SK-N-MC (cell line): ENCODE data around the gene CROCC.

DNA sequence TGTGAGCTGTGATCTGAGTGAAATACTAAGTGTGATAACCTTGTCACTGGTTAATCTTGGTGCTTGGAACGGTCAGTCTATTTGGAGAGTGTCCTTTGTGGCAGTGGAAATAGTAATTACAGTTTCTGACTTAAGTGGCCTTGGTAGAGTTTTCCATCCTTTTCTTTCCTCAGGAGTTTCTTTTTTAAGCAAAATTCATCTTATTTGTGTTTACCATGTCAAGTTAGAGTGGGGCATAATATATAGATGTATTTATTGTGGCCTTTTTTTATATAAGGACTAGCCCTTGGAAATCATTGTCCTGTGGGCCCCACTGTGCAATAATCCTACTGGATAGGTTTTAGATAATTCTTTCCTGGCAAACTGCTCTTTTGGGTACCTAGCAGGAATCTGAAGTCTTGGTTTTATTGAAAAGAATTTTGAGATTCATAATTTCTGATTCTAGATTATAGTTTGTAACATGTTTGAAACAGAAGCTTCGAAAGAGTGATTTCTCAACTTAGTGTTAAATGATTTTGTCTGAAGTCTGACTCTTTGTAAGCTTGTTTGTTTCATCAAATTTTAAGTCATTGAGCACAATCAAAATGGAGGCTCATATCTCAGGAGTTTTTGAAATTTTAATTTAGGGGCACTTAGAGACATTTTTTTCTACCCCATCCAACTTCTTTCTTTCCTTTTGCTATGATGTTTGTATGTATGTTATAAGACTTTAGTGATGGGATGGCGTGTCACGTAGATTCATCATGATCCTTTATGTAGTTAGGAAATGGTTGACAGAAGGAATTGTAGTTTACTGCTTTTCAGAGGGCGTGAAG, 3.4 kb downstream of the RSC1A1 start:
- RRBS, result no CpG with 5 or more reads among the region's 5 CpGs

DNA sequence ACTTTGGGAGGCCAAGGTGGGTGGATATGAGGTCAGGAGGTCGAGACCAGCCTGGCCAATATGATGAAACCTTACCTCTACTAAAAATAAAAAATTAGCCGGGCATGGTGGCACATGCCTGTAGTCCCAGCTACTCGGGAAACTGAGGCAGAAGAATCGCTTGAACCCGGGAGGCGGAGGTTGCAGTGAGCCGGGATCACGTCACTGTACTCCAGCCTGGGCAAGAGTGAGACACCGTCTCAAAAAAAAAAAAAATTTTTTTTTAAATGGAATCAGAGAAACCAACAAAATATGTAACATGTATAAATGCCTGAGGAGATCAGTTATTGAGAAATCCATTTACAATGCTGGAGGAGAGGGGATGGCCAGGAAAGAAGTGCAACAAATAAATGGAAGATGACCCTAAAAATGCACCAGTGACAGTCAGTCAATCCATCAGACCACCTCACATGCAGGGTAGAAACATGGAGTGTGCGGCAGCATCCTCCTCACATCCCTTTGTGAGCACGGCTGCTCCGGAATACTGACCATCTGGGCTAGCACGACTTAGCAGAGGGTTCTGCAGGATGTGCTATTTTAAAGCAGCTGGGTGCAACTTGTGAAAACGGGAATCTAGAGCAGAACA, 7.6 kb downstream of the RSC1A1 start:
- RRBS, result no CpG with 5 or more reads among the region's 14 CpGs

DNA sequence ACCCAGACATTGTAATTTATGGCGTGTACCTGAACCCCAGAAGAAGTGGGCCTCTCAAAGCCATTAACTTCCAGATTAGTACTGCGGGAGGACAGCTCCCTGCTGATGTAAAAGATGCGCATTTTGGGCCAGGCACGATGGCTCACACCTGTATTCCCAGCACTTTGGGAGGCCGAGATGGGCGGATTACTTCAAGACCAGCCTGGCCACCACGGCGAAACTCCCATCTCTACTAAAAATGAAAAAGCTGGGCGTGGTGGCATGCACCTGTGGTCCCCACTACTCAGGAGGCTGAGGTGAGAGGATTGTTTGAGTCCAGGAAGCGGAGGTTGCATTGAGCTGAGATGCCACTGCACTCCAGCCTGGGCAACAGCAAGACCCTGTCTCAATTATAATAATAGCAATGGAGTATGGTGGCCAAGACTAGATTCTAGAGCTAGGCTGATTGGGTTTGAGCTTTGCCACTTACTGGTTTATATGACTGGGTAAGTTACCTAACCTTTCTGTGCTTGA, 9.7 kb downstream of the RSC1A1 start:
- RRBS, result no CpG with 5 or more reads among the region's 10 CpGs

- RRBS, result no CpG with 5 or more reads among the region's 11 CpGs
Observed at GRCh38 chr1:15689167-15689651, 5.1 kb downstream of the PLEKHM2 start.

DNA sequence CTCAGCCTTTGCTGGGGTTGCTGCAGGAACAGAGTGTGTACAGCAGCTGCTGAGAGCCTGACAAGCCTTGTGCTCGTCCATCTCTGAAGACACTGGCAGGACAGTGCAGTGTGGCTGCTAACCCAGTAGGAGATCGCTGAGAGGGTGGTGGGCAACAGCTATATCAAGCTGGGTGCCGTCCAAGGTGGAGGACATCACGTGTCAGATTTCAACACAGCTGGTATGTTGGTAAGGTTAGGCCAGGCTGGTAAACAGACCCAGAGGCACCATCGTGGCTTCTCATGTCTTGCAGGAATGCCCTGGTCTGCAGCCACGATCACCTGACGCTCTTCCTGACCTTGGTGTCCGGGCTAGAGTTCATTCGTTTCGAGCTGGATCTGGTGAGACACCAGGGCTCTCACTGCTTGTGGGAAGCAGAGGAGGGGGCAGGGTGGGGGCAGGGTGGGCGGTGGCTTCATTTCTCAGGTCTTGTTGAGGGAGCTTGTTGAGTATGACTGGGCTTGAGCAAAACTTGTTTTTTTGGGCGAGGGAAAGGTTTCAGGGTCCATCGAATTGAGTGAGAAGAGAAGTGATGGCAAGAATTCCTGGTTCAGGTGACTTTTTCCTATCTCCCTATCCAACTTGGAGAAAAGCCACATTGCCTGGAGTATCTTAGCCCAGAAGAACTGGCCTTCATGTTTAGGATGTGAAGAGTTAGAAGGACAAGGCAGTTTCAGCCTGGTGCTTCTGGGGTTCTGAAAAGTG, 17.6 kb upstream of the SLC25A34 start:
- RRBS, result no CpG with 5 or more reads among the region's 13 CpGs

GRCh38 chr1:15756949-15758090, 1.3 kb upstream of the FBLIM1 start:
- RRBS, result 64% methylated on average over 8 of the region's 27 CpGs

DNA sequence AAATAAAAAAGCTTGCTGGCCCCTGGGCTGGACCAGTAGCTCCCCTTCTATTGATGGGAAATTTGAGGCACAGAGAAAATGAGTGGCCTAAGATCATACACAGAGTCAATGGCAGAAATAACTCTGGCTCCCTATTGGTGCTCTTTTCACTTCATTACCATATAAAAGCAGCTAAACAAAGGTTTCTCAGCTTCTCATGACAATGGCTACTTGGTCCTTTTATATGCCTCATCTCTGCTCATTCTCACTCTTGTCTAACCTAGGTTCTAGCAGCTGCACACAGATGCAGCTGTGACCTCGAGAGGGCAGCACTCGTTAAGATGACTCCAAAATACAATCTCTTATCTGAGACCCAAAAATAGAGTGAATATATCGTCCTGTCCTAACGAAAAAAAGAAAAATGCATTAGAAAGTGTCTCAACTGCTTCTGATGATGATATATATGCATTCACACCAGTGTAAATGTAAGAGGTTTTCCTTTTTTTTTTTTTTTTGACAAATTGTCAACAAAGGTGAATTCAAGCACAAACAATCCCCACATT, 8.0 kb upstream of the UQCRHL start:
- RRBS, result no CpG with 5 or more reads among the region's 4 CpGs

- RRBS, result no CpG with 5 or more reads among the region's 14 CpGs
Observed at GRCh38 chr1:15935092-15935557, 40.8 kb downstream of the ZBTB17 start.

DNA sequence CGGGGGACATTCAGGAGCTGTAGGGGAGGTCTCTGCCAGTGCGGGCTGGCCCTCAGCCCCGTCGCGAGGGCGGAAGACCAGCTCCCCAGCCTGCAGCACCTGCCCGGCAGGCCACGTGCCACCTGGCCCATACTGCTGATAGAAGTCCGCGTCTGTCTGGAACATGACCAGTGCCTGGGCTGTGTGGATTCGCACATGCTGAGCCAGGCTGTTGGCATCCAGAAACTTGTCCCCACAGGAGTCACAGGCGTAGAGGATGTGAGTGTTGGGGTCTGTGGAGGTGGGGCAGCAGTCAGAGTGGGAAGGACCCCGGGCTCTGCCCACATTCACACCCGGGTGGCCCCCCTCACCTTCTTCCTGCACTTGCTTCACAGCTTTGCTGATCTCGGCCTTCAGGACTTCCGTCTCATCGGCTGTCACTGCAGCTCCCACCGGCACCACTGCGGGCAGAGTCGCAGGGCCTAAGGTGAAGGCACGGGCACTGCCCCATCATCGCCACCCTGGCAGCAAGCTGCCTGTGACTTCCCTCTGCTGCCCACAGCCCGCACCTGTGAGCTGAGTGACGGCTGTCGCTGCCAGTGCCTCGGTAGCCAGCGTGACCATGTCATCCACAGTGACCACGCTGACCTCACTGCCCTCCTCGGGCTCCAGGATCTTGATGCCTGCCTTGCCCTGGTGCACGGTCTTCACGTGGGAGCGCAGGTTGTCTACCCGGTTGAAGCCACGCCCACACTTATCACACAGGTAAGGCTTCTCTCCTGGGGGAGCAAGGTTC, 33.7 kb downstream of the ZBTB17 start:
- RRBS, result 76% methylated on average over 4 of the region's 34 CpGs

GRCh38 chr1:15950658-15951294, 25.1 kb downstream of the ZBTB17 start:
- RRBS, result no CpG with 5 or more reads among the region's 11 CpGs

DNA sequence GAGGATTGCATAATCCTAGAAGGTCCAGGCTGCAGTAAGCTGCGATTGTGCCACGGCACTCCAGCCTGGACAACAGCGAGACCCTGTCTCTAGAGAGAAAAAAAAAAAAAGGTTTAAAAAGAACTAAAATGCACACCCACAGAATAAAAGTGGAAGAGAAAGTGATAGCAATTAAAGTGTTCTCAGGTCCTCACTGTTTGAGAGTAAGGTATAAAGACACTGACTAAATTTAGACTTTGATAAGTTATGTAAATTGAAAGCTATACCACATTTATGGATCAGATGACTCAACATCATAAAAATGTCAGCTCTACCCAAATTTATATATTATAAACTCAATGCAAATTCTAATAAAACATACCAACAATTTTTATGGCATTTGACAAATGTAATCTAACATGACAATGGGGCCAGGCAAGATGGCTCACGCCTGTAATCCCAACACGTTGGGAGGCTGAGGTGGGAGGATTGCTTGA, 11.8 kb downstream of the ZBTB17 start:
- RRBS, result no CpG with 5 or more reads among the region's 5 CpGs

- RRBS, result no CpG with 5 or more reads among the region's 6 CpGs
Observed at GRCh38 chr1:16153612-16154188, 2.2 kb downstream of the EPHA2 start.

DNA sequence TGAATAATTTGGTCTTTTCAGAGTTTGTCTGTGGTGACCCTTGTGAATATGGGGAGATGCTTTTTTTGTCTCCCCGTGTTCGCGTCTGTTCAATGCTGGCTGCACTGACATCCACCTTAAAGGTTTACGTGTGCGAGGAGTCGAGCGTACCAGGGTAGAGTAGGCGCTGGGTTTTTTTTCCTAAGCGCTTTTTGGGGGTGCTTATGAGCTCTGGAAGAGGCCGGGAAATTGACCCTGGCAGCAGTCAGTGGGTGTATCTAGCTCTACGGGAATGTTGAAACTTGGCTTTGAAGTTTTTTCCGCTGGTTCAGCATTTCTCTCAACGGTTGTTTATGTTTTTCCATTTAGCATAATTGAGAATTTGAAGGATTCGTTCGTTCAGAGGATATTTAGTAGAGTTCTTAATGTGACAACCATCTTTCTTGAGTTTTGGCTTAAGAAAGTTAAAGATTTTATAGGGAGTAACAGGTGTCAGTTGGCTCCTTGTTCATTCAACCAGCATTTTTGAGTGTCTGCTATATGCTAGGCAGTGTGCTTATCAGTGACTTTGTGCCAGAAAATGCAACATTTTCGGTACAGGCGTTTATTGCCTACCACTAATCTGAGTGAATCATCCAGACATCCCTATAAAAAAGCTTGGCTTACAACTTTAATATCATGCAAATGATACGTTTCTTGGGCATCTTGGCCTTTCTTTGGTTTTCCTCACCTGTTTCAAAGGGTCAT, 1.3 kb downstream of the SZRD1 start:
- RRBS, result no CpG with 5 or more reads among the region's 18 CpGs

GRCh38 chr1:16639267-16640051, 198.9 kb downstream of the NECAP2 start:
- RRBS, result no CpG with 5 or more reads among the region's 8 CpGs

DNA sequence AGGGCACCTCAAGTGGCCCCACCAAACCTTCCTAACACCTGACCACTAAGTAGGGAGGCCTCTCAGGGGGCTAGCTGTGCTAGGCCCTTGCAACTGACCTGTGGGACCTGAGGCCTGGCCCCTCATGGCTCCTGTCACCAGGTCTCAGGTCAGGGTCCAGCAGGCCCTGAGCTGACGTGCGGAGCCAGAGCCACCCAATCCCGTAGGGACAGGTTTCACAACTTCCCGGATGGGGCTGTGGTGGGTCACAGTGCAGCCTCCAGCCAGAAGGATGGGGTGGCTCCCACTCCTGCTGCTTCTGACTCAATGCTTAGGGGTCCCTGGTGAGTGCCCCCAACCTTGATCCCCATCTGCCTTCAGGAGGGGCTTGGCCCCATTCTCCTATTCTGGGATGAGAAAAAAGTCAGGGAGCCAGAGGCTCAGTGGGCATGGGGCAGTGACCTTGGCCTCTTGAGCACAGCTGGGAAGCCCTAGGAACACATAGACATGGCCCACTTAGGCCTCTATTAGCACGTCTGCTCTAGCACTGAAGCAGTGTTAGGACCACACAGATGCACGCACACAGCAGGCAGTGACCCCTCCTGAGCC, 204.9 kb downstream of the NECAP2 start:
- RRBS, result no CpG with 5 or more reads among the region's 6 CpGs

DNA sequence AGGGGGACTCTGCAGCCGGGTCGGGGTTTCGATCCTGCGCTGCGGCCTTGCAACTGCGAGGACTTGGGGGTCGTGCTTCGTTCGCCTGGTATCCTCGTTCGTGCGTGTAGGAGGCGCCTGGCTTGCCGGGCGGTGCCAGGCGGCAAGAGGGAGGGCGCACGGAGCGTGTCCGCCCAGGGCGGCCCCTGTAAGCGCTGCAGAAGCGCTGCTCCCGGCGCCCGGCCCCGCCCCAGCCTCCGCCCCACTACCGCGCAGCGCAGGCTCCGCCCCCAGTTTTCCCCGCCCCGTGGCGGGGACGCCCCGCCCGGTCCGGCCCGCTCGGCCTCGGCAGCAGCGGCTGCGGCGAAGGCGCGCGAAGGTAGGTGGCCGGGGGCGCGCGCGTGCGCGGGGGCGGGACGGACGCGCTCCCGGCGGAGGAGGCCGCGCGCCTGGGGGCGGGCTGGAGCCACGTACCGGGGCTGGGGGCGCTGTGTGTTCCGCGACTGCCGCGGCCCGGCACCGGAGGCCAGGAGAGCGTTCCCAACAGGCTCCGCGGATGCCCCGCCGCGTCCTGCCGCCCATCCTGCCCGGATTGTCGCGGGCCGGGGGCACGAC, 7.9 kb upstream of the CROCC start:
- RRBS, result 1% methylated on average over 64 of the region's 86 CpGs

DNA sequence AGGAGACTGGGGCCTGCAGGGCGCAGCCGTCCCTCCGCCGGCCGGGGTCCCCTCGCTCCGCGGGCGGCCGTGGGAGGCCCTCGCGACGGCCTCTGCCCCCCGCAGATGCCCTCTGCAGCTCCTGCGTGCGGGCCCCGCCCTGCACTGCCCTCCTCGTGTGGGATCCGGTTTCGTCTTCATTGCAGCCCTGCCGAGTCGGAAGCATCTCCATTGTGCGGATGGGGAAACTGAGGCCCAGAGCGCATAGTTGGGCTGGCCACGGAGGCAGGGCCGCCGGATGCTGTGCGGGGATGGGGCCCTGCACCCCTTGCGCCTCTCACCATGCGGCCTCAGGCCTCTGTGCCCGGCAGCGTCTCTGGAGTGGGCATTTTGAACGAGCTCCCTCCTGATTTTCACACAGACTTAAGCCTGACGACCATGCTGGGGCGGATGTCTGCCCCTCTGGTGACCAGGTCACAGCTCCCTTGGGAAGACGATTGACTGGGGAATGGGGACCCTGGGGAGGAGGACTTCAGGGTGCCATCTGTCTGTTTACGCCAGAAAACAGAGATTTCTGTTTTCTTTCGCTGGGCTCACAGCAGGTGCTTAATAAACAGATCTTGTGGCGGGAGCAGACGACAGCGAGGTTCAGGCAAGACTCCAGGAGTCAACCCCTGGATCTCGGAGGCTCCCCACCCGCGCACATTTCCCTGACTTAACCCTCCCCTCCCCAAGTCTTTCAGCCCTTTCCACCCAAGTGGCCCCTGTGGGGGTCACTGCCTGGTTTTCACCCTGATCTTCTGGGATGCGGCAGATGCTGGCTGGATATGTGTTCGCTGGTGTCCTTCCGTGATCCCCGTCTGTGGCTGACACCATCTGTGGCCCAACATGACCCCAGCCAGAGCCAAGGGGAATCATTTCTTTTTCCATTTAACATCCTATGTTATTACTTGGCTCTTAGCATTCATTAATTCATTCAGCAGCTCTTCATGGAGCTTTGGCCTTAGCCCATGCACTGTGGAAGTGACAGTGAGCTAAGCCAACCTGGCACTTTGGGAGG, 7.0 kb upstream of the CROCC start:
- RRBS, result 8% methylated on average over 10 of the region's 48 CpGs

DNA sequence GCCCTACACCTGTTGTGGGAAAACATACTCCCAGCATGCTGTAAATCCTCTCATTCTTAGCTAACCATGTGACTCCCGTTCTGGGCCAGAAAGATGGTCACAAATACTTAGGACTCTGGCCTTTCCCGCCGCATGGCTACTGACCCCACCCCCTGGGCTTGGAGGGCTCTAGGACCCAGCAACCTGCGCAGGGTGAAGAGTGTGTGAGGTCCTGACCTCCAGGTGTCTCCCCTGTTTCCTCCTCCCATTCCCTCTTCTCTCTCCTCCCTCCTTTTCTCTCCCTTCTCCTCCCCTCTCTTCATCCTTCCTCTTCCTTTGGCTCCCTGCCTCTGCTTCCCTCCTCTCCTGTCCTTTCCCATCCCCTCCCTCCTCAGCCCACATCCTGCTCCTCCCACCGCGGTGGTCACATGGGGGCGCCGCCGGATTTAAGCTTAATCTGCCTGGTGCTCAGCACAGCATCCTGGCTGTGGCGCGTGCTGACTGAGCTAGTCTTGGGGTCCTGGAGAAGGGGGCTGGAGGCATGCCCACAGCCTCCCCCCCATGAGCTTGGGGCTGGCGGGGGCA, at the start of gene CROCC:
Gene CROCC, plus strand, starts transcription at position 453 of the 564 bp plus-strand sequence.
- RRBS, result no CpG with 5 or more reads among the region's 12 CpGs

DNA sequence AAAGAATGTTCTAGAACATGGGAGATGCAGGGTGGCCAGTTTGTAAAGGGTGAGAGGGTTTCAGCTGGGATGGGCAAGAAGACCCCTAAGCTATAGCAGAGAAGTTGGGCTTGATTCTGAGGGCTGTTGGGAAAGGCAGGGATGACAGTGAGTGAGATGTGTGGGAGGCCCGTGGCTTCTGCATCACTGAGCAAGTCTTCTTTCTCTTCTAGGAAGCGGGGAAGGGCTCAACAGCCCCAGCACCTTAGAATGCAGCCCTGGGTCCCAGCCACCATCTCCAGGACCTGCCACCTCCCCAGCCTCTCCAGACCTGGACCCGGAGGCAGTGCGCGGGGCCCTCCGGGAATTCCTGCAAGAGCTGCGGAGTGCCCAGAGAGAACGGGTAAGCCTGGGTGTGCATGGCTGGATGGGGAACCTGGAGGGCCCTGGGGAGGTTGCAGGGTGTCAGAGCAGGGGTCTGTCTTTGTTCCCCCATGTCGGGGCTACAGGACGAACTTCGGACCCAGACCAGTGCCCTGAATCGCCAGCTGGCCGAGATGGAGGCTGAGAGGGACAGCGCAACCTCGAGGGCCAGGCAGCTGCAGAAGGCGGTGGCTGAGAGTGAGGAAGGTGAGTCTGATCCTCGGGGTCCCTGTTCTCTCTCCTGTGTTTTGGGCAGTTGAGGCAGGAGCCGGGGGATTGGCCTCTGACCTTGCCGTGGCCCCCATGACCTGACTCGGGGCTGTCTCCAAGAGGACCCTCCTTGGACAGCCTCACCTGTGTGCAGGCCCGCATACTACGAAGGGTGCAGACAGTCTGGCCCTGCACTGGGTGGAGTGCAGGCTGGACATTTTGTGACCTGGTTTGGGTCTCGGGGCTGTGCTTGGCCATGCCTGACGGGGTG, 14.7 kb downstream of the MFAP2 start:
- RRBS, result no CpG with 5 or more reads among the region's 24 CpGs

GRCh38 chr1:16966888-16967499, 13.4 kb downstream of the MFAP2 start:
- RRBS, result no CpG with 5 or more reads among the region's 11 CpGs